Mononuclear cell (primary cell): ENCODE data around the gene PLEKHO2.

DNA sequence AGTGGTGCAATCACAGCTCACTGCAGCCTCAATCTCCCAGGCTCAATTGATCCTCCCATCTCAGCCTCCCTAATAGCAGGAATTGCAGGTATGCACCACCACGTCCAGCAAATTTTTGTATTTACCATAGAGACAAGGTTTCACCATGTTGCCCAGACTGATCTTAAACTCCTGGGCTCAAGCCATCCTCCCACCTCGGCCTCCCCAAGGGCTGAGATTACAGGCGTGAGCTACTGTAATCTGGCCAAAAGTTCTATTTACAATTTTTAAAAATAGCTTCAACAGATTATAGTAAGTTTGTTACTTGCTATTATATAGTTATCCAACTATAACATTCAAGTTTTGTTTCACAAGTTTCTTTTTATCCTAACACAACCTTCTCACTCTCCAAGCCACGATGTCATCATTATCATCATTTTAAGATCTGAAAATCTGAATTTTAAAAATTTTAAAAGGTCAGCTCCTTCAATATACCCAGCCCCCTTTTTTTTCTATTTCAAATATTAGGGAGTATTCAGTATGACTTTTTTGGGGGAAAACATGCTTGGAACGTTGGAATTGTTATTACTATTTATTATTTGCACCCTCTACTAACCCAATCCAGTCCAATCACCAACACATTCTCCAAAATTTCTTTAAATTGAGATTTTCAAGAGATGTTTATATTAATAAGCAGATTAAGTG lies 2.4 kb downstream of the HERC1 start:
- RRBS = no CpG with 5 or more reads among the region's 5 CpGs

GRCh38 chr15:63892675-63893260 lies 59.0 kb upstream of the HERC1 start:
- RRBS = no CpG with 5 or more reads among the region's 6 CpGs

DNA sequence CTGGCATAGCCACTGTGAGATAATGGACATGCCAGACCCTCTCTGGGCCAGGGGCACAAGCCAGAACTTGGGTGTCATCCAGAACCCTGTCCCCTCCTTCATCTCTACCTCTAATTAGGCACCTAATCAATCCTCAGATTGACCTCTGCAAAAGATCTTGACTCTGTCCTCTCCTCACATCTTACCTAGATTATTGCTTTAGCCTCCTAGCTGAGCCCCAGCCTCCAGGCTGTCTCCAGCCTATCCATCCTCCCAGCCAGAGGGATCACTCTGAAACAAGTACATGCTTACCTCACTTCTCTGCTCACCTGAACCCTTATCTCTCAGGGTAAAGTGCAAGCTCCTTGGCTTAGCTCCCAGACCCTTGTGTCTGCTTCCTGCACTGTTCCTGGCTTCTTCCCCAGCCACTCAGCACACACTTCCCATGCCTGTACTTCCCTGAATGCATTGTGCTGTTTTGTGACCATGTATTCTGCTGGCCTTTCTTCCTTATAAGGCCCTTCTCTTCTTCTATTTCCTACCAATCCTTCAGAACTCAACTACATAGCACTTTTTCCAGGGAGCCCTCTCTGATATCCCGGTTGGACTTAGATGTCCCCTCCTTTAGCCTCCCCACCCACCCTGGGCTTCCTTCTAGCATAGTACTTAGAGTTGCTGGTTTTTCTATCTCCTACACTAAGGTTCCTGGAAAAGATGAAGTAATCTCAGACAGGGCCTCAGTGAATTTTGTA lies 76.2 kb downstream of the DAPK2 start:
- RRBS = no CpG with 5 or more reads among the region's 1 CpG

DNA sequence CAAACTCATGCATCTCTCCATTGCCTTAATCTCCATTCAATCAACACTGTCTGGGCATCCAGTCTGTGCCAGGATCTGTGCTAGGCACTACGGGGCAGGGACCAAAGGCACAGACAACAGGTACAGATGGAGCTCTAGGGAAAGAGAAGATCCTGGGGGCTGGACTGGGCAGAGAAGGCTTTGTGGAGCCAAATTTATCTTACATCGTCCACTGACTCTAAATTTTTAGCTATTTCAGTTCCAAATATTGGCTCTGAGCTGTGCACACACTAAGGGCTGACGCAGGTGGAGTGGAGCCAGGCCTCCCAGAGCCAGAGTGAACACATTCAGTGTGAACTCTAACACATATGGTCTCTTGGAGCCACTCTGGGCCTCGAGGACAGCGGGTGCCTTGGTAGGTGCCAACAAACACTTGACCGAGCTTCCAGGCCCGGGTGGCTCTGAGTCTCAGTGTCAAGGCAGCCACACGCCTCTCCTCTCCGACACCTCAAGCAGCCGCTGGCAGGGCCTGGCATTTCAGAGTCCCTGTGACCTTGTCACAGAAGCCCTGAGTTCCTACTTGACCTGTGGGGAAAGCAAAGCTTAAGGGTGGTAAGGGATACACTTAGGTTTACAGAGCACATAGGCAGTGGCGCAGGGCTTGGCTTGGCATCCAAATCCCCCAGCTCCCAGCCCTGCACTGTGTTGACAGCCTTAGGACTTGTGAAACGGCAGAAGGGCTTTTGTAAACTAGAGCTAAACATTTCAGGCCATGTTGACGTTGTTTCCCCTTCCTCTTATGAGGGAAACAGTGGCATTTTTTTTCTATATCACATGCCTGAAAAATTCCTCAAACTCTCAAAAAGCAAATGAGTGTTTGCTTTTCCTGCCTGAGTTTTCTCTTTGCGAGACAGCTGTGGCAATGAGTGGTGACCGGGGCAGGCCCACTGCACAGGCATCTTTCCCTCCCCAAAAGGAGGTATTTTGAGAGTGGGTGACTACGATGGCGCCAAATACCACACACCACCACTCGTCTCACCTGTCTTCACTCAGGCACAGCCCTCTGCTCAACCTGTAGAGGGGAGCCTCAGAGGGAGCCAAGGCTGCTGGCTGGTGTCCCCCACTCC lies 60.9 kb downstream of the DAPK2 start:
- RRBS = no CpG with 5 or more reads among the region's 18 CpGs

DNA sequence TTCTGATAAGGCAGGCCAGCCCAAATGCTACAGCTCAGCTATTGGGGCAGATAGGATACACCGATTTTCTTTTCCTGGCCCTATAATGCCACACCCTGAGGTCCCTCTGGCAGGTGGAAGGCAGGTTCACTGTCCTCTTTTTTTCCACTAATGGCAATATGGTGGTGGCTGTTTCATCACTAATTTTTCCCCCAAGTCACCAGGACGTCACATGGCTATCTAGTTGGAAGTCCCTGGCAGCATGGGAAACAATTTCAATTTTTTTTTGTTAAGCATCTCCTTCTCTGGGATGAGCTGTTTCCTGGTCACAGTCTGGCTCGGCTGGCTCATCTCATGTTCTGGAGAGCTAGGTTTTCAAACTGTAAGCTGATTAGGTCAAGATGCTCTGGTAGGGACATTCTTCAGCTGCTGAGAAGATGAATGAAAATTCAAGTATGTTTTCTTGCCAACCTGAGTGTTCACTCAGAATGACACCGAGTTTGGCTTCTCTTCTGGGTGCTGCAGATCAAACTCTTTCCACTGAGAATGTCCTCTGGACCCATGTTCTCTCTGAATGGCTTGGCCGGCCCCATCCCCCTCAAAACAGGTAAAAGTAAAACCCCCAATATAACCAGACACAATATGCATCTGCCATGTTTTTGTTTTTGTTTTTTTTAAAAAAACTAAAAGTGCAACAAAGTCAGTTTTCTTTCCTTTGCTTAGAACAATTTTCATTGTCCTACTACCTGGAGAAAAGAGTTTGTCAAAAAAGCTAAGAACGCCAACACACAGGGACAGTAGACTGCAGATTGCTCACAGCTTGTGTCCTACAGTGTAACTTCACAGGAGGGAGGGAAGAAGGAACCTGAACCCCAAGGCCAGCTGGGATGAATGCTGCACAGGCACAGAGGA lies 7.9 kb upstream of the PPIB start:
- RRBS = no CpG with 5 or more reads among the region's 6 CpGs

DNA sequence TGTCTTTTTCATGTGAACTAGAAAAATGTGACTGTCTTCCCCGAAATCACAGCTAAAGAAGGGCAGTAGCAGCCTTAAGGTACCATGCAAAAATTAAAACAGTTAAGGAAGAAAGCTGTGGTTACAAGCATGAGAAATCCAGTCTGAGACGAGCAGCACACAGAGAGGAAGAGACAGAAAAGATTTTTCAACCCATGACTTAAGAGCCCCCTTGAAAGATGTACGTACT lies 17.2 kb upstream of the PPIB start:
- RRBS = no CpG with 5 or more reads among the region's 3 CpGs

DNA sequence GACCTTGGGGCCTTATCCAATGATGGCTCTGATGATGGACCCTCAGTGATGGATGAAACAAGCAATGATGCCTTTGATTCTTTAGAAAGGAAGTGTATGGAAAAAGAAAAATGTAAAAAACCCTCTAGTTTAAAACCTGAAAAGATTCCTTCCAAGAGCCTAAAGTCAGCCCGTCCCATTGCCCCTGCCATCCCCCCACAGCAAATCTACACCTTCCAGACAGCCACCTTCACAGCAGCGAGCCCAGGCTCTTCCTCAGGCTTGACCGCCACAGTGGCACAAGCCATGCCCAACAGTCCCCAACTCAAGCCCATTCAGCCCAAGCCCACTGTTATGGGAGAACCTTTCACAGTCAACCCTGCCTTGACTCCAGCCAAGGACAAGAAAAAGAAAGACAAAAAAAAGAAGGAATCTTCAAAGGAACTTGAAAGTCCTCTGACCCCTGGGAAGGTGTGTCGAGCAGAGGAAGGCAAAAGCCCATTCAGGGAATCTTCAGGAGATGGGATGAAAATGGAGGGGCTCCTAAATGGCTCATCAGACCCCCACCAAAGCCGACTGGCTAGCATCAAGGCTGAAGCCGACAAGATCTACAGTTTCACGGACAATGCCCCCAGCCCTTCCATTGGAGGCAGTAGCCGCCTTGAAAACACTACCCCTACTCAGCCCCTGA lies 100.6 kb downstream of the RBPMS2 start:
- RRBS = no CpG with 5 or more reads among the region's 8 CpGs

DNA sequence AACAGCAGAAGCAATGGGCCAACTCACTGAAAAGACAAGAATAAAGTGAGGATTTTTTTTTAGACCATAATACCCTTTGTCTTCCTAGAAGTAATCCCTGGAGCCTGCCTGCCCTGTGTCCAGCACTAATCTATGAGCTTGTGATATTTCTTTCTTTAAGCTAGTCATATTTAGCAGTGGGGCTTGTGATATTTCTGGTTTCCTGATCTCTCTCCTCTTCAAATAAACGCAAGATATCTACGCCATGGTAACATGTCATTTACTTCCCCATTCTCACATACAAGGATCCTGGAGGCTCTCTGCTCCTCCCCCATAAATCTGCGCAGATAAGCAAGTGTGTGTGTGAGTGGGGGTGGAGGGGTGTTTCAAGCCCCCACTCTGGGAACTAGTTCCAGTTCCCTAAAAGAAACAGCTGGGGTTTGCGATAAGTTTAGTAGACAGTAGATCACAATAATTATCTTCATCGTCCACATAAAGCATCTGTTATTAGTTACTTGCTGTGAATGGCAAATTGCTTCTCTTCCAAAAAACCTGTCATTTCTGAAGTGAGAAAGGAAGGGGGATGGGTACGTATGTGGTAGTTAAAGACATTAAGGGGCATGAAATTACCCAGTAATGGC lies 79.9 kb downstream of the RBPMS2 start:
- RRBS = no CpG with 5 or more reads among the region's 6 CpGs

DNA sequence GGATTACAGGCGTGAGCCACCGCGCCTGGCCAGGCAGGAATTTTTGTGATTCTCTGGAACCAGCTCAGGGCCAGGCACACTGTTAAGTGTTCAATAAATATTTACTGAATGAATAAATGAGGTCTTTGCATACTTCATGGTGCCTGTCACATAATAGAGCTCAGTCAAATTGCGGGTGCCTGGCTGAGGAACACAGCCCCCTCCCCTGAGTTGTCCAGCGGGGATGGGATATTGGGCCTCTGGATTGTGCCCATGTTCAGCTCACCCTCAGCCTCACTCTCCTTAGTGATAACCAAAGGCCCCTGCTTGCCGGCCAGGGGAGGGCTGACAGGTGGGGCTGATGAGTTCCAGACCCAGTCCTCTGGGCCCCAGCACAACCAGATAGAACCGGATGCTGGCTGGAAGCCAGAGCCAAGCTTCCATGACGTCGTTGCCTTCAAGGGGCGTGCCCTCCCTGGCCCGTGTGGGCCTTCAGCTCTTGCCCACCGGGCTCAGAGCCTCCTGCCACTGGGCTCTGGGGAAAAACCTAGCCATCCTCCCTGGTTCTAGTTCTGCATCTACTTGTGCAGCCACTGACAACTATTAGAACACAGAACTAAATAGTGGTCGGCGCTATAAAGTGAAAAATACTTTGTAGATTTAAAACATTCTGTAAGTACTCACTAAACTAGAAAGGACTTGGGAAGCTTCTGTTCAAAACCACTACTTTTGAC lies 23.5 kb downstream of the PIF1 start:
- RRBS = 46% methylated on average over 4 of the region's 14 CpGs

- RRBS = 2% methylated on average over 20 of the region's 80 CpGs
These were observed at the start of gene PLEKHO2 for GRCh38 chr15:64841143-64842038. Gene PLEKHO2, plus strand, starts transcription at chr15:64841915.

DNA sequence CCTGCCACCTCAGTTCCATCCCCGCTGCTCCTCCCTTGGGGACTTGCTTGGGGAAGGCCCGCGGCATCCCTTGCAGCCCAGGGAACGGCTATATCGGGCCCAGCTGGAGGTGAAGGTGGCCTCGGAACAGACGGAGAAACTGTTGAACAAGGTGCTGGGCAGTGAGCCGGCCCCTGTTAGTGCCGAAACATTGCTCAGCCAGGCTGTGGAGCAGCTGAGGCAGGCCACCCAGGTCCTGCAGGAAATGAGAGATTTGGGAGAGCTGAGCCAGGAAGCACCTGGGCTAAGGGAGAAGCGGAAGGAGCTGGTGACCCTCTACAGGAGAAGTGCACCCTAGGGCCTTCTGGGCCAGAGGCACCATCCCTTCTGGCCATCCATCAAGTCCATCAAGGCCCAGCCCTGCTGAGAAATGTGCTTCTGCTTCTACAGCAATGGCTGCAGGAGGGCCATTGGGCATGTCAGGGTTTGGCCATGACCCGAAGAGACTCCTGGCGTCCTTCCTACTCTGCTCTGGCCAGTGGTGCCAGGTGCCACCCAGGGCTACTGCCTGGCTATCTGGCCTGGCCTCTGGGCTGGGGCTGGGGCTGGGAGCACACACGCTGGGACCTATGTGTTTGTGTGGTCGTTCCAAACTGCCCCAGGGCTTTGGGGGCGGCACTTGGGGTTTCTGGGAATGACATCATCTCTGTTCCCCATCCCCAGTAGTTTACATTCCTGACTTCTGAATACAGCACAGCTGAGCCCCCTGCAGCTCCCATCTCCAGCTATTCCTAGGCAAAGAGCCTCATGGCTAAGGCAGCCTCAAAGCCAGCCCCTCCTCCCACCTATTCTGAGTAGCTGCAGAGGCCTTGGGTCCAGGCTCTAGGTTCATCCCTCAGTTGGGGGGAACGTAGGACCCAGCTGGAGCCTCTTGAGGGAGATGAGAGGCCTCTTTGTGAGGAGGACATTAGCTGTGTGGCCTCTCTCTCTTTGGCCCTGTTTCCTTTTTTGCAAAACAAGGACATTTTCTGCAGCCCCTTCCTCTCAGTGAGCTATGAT lies 24.2 kb downstream of the PLEKHO2 start:
- RRBS = no CpG with 5 or more reads among the region's 16 CpGs

GRCh38 chr15:64883097-64883622 lies 28.5 kb upstream of the ANKDD1A start:
- RRBS = no CpG with 5 or more reads among the region's 6 CpGs

DNA sequence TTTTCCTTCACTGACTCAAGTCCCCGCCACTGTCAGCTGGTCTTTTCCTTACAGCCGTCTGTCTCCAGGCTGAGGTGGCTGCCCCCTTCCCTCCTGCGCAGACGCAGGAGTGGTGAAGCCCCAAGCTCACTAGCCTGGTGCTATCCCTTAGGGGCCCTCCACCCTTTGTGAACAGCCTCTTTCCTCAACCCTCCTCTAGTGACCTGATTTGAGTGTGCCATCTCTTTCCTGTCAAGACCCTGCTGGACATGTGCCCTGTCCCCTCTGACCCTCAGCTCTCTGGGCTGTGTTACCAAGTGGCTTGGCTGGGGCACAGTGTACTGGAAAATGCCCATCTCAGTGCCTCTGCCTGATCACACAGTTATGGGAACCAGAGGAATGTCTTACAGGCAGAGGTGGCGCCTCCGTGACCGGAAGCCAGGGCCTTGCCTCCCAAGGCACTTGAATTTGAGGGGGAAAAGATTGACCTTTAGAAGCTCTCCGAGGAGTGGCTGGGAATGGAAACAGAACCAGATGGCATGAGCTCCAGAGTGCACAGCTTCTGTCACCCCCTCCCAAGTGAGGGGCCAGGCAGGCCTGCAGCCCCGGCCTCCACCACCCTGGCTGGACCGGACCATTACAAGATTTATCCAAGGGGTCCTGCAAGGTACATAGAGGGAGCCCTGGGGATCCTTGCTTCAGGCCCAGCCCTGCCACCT lies 8.8 kb downstream of the KBTBD13 start:
- RRBS = no CpG with 5 or more reads among the region's 10 CpGs

- RRBS = 2% methylated on average over 30 of the region's 80 CpGs
These were observed 693 bp downstream of the PDCD7 start for GRCh38 chr15:65132786-65133443.

DNA sequence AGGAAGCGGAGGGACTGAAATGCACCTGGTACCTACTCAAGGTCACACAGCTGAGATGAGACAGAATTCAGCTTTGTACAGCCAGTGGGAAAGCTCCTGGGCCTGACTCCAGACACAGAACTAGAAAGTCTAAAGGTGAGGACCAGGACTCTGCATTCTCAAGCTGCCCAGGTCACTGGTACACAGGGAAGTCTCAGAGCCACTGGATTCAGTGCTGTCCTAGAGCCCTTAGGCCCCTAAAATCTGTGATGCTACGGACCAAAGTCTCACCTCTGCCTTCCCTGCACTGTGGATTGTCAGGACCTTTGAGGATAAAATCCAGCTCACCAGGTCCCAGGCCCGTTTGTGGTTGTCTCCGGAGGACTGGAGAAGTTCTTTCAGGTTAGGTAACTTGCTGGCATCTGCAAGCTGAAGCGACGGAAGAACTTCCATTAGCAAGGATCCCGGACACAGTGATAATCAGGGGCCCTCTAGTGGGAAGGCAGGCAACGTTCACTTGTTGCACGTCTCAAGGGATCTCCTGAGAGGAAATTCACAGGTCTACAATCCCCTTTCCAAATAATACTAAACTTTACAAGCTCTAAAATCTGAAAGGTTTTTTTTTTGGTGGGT lies 15.9 kb downstream of the PARP16 start:
- RRBS = 25% methylated on average over 4 of the region's 9 CpGs

DNA sequence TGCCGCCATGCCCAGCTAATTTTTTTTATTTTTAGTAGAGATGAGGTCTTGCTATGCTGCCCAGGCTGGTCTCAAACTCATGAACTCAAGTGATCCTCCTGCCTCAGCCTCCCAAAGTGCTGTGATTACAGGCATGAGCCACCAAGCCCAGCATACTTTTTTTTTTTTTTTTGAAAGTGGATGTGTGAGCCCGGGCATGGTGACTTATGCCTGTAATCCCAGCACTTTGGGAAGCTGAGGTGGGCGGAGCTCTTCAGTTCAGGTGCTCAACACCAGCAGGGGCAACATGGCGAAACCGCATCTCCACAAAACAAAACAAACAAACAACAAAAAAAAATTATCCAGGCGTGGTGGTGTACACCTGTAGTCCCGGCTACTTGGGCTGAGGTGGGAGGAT lies 12.6 kb downstream of the PARP16 start:
- RRBS = no CpG with 5 or more reads among the region's 7 CpGs

DNA sequence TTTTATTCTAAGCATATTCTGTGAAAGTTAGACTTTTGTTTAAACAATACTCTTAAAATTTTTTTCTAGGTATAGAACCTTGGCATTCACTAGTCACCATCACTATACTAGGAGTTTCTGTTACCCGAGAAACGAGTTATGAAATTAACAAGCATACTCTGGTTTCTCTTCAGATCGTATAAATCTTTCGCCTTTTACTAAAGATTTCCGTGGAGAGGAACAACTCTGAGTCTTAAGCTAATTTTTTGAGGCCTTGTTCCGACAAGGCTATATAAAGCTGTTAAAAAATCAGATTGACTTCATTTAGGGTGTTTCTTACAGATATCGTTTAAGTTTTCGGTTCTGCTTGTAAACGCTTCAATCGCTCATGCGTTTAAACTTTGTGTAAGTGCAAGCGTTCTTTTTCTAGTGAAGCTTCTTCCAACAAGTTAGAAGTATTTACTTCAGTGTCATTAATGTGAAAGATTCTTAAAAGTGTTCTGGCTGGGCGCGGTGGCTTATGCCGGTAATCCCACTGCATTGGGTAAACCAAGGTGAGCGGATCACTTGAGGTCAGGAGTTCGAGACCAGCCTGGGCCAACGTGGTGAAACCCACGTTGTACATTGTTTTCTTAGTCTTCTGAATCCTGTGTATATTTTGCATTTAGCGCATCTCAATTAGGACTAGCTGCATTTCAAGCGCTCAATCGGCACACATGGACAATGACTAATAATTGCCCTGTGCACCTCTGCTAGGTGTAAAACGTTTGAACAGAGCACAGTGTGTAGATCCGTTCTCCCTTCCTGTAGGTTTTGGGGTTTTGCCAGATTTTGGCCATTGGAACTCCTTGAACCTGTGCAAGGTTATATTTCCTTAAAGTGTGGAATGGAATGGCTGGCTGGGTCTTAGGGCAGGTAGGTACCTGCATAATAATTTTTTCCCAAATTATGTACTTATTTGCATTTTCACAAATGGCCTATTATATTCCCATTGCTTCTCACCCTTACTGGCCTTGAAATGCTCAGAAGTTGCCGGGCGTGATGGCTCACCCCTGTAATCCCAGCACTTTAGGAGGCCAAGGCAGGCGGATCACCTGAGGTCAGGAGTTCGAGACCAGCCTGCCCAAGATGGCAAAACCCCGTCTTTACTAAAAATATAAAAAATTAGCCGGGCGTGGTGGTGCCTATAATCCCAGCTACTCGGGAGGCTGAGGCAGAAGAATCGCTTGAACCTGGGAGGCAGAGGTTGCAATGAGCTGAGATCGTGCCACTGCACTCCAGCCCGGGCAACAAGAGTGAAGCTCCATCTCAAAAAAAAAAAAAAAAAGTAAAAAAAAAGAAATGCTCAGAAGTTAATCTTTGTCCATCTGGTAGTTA lies 18.3 kb upstream of the PARP16 start:
- RRBS = no CpG with 5 or more reads among the region's 35 CpGs

GRCh38 chr15:65311831-65312335 lies 25.2 kb upstream of the PARP16 start:
- RRBS = no CpG with 5 or more reads among the region's 4 CpGs

GRCh38 chr15:65540241-65540877 lies 10.1 kb downstream of the HACD3 start:
- RRBS = no CpG with 5 or more reads among the region's 1 CpG

DNA sequence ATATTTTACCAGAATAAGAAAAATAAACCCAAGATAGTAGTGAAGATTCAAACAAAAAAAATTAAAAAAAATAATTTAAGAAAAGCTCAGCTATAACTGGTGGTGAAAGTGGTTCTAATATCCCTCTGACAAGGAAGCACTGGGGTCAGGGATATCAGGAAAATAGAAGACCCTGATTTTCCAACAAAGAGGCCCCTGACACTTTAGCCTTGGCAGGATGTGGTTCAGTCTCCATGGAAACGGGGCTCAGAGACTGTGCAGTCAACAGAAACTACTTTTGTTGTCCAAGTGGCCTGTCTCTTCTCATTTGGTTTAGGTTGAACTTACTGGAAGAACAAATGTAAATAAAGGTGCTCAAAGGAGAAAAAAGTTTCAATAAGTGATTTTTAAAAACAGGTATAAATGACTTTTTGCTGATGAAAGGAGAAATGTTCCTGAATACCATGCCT lies 27.2 kb downstream of the INTS14 start:
- RRBS = no CpG with 5 or more reads among the region's 1 CpG